Osteocyte (in vitro differentiated cells): ENCODE measurements around the gene H2AL3.

DNA sequence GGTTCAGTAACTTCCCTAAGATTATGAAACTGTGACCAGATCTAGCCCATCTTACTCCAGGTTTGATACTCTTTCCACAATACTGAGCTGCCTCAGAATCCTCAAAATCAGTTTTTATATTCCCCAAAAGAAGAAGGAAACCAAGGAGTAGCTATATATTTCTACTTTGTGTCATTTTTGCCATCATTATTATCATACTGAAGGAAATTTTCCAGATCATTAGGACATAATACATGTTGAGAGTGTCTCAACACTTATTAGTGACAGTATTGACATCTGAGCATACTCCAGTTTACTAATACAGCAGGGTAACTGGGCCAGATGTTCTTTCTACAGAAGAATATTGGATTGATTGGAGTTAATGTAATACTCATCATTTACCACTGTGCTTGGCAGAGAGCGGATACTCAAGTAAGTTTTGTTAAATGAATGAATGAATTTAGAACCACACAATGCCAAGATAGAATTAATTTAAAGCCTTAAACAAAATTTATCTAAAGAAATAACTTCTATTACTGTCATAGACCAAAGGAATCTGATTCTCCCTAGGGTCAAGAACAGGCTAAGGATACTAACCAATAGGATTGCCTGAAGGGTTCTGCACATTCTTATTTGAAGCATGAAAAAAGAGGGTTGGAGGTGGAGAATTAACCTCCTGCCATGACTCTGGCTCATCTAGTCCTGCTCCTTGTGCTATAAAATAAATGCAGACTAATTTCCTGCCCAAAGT lies 31.5 kb downstream of the CYBB start:
- PRO-cap, result no peak

GRCh38 chrX:37993976-37994410 lies at the start of gene H2AL3:
Gene H2AL3, plus strand, starts transcription at chrX:37994272.
- PRO-cap, result no peak

DNA sequence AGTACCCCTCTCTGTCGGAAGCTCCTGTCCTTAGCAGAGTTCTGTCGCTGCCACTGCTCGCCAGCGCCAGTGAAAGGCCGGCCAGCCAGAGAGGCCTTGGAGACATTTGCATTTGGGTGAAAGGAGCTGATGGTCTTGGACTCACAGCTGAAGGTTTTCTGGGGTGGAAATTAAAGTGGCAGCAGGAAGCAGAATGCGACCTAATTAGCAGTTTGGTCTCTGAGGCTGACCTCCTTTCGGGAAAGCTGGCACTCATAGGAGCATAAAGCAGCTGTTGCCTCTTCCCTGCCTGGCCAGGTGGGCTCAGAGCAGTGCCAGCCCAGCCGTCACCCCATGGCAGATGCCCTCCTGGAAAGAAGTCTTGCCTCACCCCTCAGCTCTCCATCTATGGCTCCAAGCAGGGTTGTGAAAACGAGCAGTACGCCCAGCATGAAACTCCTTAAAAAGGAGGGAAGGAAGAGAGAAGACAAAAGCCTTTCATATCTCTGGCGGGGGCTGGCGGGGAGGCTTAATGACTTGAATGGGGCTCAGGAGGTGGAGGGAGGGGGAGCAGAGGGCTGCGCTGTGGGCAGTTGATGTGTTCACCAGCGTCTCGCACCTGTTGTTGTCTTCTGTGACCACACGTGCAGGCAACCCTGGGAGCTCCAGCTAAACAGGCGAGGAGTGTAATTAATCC lies 263.9 kb downstream of the MID1IP1 start:
- PRO-cap, result no peak

- PRO-cap, result no peak
These were observed 343.8 kb downstream of the MID1IP1 start for GRCh38 chrX:39145017-39145477.

GRCh38 chrX:39222669-39223193 lies 421.5 kb downstream of the MID1IP1 start:
- PRO-cap, result no peak

DNA sequence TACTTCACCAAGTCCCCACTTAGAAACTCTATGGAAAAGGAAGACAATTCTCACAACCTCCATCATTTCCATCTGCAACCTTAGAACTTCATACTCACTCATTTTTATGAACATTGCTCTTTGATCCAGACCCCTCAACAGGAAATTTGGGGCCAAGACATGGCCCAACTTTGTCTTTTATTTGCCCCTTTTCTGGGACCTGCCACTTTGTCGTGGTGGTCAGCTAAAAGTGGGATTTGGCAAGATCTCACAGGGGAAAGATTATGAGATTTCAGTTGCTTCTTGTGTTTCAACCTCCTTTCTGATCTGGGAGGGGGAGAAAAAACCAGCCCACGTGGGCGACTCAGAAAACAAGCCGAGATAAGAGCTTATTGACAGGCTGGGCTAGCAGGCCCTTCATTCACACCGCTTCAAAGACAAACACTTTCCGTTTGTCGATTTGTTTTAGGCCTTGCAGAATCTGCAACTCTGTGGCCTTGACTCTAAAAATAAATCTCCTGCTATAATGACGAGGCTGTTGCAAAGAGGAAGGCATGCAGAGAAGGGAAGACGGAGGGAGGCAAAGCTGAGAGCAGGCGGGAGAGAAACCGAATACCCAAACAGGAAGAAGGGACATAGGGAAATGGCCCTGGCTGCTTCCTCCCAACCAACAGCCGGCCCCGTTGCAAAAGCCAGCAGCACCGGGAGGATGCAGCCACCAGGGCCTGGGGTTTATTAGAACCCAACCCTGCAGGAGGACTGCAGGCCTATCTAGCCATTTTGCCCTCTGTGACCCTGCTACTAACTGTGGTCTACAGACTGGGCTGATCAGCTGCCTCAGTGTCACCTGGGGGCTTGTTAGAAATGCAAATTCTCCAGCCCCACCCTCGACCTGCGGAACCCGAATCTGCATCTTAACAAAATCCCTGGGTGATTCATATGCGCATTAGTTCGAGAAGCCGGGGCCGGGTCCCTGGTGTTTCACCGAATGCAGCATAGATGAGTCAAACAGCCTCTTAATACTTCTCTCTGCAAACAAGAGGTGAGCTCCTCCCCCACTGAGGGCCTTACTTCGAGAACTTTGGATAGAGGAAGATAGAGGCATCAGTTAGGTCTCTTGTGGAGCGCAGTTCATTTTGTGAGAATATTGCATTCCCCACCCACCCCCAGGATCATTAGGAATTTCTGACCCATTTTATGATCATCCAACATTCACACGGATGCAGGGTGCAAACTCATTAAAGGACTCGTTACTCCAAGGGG lies 325.5 kb downstream of the BCOR start:
- PRO-cap, result no peak

GRCh38 chrX:39860202-39861010 lies 237.4 kb downstream of the BCOR start:
- PRO-cap, result no peak

DNA sequence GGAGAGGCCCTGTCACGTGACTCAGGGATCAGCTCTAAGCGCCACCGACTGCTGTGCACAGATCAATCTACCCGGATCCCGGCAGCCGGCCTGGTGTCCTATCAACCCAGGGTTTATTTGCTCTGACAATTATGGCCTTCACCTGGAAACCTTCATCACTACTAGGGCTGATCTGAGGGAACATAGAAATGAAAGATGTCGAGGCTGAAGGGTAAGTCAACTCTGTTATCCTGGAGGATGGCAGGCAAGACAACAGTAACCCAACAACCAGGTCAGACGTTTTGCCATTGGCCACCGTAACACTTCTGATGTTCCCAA lies 38.9 kb downstream of the BCOR start:
- PRO-cap, result no peak

DNA sequence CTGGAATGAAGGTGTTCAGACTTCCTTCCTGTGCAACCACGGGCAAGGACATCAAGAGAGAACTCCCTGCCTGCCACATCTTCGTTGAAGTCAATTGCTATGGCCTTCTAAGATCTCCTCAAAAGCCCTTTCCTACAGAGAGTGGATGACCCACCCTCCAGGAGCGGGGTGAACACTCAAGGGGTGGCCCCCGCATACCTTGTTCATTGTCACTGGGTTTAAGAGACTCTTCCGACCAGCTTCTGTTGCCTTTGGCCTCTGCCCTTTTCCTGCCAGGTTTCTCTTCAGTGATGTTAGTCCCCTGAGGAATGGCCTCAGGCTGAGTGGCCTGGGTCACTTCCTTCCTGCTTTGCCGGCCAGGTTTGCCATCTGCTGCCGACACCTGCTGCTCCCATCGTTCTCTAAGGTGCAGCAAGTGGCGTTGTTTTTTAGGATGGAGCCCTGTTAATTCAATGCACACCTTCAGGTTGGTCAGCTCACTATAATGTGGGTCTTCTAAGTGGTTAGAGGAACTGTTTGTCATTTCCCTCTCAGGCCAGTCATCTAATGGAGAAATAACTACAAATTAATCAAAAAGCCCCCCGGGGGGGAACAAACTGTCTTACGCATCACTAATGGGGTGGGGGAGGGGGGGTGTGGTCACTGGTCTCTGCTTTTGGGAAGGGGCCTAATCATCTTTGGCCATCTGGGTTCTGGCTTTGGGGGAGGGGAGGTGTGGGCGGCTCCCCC lies 34.2 kb downstream of the BCOR start:
- PRO-cap, result no peak

DNA sequence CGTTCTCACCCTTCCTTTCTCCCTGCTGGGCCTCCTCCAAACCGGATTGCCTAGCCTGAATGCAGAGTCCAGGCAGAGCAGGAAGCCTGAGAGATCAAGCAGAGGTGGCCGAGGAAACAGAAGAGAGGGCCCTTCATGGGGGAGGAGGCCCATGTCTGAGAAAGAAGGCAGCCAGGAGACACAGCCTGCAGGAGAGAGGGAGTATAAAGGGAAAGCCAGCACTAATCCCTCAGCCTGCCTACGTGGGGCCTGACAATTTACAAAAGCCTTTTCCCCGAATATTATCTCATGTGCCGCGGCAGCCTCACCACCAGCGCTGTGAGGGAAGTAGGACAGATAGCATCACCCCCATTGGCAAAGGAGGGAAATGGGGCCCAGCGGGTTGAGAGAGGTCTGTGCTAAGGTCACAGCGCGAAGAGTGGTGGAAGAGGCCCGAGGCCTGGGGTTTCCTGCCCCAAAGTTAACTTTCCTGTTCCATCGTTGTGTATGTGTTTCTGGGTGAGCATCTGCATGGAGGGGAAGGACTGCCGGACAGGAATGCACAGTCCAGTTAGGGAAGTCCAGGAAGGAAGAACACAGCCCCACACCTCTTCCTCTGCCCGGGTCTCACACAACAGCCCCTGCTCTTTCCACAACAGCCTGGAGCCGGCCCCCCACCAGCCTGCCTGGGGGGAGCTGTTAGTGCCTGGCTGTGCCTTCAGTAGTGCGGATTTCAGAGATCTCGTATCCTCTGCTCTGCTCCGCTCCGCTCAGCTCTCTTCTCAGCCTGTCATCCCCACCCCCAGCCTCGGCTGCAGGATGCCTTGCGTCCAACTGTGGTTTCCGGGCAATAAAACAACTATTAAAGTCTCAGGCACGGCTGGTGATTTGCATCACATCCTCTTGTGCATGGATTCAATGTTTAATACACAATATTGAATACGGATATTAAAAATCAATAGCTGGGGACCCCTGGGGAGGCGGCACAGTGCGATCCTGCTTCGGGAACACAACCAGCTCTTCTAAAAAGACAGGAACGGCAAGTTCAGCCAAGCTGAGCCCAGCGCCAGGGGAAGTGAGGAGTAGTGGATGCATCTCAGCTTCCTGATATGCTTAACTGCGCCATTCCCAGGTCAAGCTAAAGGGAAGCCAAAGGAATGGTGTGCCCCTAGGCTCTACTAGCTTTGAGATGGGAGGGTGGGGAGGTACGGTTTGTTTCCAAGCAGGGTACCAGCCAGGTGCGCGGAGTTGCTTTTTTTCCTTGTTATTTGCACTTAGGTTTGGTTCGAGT lies 51.1 kb upstream of the BCOR start:
- PRO-cap, result no peak

DNA sequence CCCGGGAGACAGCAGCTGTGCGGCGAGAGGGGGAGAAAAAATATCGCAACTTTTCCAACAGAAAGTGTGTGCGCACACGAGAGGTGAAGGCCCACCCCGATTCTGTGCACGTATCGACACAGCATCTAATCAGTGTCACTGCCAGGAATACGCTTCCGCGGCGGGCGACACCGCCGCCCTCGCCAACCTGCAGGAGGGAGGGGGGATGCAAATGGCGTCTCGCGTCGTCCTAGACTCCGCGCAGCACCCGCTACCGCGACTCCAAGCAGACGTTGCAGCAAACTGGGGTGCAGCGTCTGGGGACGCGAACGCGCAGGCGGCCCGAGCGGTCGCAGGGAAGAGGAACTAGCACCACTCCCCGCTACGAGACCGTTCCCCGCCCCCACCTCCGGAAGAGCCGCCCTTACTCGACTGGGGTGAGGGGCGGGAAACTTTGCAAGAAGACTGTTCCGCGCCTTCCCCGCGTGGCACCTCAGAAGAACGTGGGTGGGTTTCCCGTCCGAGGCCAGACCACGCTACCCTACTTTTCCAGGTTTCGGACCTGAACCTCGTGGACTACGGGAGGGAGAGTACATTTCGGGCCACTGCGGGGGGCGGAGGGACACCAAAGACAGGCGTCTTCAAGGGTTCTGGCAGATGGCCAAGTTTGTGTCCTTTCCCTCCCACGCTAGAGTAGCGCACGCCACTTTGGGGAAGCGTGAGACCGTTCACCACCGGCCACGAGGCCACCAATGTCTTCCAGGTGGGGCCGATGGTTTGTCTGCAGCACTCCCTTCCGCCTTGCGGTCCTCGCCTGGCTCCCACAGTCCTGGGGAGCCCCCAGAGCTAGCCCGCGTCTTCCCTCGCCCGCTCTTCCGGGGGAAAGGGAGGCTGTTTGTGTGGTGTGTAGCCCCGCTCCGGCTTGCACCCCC lies 77.9 kb upstream of the BCOR start:
- PRO-cap, result bidirectional peak, plus-strand start at position 315 of the sequence, minus-strand start at position 284 of the sequence; bidirectional peak, plus-strand start at position 803 of the sequence, minus-strand start at position 795 of the sequence

DNA sequence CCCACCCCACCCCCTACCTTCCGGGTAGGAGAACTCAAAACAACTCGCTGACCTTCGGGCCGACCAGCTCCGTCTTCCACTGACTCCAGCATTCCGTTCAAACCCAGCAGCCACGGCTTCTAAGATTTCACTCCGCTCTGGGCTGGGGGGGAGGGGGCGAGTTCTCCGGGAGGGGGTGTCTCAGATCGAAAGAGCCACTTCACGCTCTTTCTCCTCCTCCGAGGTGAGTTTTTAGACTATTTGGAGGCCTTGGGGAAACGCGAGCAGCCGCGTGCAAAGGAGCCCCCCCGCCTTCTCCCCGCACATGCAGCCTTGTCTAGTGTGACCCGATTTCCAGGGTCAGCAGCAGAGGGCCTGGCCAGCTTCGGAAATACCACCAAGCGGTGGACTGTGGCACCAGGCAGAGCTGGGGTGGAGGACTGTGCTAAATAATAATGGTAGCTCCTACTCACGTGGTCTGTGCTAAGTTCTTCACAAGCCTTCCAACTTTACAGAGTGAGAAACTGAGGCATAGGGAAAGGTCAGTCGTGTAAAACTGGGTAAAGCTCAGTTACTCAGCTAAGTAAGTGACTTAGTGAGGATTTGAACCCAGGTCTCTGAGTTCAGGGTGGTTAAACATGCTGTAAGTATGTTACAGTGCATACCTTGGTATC lies 79.3 kb upstream of the BCOR start:
- PRO-cap, result unidirectional peak, minus-strand start at position 121 of the sequence

GRCh38 chrX:40240724-40241415 lies 143.1 kb upstream of the BCOR start:
- PRO-cap, result no peak

GRCh38 chrX:40298958-40299666 lies 201.4 kb upstream of the BCOR start:
- PRO-cap, result no peak

DNA sequence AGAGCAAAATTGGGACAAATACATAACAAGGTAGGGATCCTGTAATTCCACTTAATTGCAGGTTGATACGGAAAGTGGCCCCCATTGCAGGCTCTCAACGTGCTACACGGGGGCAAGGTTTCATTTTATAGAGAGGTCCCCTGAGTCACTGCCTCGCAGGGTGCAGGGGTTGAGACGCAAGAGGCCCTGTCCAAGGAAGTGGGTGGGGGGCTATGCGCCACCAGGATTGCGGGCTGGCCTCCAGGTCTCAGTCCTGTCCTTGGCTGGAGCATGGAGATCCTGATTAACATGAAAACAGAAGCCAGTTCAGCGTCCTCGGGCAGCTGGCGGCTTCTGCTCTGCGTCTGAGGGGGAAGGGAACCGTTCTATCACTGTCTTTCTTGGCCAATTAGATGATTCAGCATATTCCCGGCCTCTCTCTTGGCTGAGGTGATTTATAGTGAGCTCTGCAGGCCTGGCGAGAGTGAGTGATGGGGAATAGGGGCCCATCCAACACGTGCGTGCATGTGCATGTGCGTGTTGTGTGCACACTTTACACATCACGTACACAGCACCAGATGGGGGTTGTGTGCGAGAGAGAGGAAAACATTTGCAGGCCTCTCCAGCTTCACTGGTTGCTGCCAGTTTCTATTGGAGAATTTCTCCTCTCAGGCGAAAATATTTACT lies 145.9 kb upstream of the ATP6AP2 start:
- PRO-cap, result no peak

DNA sequence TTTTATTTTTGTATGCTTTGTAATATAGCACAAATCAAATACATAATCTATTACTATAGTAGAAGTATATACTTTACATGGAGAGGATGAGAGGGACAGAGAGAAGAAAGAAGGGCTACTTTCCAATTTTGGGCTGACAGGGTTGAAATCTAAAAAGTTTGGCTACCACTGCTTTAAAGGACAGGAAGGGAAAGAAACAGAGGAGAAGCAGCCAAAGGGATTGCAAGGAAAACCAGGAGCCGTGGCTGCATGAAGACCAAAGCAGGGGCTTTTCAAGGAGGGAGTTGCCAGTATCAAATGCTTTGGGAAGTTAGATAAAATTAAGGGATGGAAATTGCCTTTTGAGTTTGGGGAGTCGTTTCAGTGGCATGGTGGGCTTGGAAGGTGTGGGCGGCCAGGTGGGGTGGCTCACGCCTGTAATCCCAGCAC lies 4.4 kb downstream of the ATP6AP2 start:
- PRO-cap, result no peak

DNA sequence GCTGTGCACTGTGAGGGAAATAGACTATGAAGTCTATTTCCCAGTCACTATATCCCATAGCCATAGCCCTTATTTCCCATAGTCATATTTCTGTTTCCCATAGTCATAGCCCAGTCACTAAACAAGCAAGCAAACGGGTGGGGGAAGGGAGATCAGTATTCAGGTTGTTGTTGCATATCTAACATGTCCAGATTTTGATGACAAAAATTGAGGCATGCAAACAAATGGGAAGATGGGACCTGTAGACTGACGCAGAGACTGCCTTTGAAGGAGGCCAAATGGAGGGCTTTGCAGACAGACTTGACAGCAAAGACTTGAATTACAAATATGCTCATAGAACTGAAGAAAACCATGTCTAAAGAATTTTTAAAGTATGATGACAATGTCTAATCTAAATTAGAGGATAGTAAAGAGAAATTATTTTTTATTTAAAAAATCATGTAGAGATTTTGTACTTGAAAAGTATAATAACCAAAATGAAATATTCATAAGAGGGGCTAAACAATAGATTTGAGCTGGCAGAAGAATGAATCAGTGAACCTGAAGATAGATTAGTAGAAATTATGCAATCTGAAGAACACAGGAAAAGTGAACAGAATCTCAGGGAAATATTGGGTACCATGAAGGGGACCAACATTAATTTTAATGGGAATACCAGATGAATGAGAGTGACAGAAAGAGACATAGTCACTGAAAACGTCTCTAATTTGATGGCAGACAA lies 72.4 kb downstream of the USP9X start:
- PRO-cap, result no peak

GRCh38 chrX:41187826-41188218 lies 102.6 kb downstream of the USP9X start:
- PRO-cap, result no peak

DNA sequence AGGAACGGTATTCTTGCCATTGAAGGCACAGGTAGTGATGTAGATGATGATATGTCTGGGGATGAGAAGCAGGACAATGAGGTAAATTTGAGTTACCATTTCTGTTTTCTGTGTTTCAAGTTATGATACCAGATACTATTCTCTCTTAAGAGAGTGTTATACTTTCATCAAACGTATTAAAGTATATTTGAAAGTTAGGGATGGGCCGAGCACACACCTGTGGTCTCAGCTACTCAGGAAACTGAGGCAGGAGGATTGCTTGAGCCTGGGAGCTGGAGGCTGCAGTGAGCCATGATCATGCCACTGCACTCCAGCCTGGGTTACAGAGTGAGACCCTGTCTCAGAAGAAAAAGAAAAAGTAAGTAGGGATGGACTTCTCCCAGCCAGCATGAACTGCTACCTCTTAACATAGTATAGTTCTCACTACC lies 116.0 kb downstream of the USP9X start:
- PRO-cap, result no peak

DNA sequence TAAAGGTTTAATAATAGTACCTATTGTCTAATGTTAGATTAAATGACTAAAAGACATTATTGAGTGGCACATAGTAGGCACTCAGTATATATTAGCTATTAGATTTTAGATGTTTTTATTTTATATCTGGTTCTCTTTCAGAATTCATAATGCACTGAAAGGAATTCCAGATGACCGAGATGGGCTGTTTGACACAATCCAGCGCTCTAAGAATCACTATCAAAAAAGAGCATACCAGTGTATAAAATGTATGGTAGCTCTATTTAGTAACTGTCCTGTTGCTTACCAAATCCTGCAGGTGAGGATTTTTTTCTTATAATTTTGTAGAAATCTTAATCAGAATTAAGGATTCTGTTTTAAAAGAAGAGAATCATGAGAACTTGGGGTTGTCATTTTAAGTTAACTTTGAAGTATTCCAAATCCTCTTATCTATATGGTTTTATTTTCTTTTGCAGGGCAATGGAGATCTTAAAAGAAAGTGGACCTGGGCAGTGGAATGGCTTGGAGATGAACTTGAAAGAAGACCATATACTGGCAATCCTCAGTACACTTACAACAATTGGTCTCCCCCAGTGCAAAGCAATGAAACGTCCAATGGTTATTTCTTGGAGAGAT lies 104.7 kb upstream of the DDX3X start:
- PRO-cap, result no peak